Thoracic aorta (tissue), 1 donor: ENCODE measurements around the genes ARRB2 and PLD2.

- RAMPAGE, long total RNA: no peak
Measured at GRCh38 chr17:4444772-4445425, 11.2 kb downstream of the SPNS3 start.

DNA sequence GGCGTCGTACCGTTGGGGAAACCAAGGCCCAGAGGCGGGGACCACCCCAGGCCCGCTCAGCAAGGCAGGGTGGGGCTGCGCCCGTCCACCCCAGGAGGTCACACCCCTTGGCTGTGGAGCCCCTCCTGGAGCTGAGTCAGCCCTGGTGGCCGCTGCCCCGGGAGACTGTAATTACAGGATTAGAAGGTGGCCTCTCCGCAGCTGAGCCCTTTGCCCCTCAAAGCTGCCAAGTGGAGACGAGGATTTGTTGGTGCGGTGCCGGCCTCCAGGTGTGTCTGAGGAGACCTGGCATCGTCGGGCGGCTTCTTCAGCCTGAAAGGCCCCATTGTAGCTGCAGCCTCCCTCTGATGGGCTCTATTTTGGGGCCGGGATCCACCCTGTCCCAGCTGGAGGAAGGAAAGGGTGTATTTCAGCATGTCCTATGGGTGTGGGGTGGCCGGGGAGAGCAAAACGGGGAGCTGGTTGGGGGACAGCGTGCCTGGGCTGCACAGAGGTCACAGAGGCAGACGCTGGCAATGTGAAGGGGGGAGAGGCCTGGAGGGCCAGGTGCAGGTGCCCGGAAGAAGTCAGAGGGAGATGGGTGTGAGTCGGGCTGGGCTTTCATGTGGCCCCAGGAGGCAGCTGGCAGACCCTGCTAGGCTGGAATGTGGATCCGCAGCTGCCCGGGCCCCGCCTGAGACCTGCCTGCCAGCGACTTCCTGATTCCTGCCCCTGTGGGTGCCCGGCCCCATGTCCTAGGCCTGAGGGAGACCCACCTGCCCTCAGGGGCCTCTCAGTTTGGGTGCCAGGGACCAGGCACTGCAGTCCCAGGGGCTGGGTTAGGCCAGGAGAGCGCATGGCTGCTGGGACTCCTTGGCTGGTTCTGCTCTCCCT, 22.5 kb upstream of the SPNS2 start:
- RAMPAGE, long total RNA: no peak

- RAMPAGE, long total RNA: no peak
Measured at GRCh38 chr17:4499022-4499503, 382 bp downstream of the SPNS2 start.

DNA sequence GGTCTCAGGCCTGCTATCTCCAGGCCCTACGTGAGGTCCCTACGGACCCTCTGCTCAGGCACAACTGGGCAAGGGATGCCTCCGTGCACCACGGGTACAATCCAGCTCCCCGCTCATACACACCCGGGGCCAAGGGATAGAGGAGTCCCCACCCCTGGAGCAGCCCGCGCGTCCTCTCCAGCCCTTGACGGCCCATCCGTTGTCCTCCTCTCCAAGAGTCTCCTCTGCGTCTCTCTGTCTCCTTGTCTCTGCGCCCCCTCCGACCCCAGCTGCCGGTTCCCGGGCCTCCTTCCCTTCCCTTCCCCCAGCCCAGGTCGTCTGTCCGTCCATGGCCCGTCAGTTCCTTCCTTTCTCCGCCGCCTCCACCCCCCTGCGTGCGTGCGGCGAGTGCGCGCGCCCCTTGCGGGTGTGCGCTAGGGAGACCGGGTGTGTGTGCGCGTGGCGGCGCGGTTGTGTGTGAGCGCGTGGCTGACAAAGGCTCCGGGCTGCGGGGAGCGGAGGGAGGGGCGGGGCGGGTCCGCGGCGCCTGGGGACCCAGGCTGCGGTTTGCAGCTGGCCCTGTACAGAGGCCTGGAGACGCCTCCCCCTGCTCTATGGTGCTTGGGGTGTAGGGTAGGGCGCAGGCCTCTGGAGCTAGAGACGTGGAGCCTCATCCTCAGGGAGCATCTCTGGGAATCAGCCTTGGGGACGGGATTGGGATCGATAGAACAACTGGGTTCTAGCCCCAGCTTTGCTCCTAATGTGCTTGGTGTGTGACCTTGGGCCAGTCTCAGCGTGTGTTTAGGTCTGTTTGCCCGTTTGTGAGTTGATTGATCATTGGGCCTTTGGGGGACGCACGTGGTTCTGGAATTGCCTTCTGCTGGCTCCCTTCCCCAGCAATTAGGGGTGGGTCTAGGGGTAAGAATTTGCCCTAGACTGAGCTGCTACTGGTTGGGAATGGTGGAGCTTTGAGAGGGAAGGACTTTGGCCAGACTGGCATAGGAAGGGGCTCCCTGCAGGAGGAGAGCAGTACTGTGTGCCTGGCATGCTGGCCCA, 1.1 kb downstream of the SPNS2 start:
- RAMPAGE, long total RNA: no peak

- RAMPAGE, long total RNA: no peak
Measured at GRCh38 chr17:4522436-4523022, 23.8 kb downstream of the SPNS2 start.

DNA sequence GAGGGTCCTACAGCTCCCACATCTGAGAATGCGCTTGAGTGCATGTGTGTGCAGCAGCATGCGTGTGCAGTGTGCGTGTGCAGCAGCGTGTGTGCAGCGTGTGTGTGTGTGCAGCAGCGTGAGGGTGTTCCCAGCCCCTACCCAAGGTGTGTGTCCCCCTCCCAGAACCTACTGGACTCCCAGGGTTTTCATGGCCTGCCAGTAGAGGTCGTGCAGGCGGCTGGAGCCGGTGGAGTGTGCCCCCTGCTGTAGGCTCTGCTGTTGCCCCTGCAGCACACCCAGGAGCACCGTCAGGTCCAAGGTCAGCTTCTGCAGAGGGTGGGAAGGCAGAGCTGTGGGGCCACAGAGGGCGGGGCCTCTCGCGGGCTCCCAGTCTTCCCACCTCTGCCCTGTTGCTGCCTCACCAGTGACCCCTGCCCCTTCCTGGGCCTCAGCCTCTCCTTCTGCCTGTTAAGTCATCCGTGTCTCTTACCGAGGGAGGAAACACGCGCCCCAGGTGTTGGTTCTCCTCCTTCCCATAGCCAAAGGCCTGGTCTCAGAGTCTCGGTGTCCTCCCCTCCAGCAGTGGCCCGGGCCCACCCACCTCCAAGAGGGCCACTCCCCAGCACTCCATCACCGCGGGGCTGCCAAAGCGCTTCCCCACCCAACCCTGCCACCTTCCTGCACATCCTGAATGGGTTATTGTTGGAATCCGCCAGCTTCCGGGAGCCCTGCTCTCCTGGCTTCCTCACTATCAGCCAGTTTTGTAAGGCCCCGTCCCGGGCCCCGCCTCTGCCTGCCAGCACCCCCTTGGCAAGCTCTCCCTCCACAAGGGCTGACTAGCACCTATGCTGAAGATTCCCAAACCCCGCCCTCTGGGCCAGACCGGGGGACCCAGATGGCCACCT, 14.8 kb downstream of the MYBBP1A start:
- RAMPAGE, long total RNA: no peak

DNA sequence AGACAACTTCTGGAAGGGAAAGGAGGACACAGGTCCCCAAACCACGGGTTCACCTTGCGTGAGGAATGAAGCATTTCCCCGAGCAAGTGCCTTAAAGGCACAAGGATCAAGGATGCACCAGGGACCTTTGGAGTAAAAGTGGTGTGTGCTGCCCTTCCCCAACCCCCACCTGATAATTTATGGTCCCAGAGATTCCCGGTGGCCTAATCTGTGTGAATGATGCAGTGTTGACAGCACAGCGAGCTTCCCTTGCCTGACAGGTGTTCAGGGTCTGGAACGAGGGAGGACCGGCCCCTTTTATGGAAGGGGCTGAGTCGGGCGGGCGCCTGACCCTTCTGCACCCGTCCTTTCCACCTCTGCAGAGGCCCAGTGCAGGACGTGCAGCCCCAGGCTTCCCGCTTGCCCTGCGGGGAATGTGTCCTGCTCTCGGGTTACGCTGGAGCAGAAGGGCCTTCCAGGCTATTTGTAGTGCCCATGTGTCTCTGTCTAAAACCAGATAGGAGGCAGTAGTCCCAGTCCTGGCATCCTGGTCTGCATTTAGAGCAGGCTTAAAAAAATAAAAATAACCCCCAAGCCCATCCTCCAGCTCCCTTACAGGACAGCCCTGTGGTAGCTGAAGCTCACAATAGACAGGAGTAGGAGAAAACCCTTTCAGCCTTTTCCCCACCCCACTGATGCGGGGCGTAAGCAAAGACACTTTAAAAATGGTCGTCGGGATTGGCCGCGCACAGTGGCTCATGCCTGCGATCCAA, 16.3 kb downstream of the SMTNL2 start:
- RAMPAGE, long total RNA: no peak

DNA sequence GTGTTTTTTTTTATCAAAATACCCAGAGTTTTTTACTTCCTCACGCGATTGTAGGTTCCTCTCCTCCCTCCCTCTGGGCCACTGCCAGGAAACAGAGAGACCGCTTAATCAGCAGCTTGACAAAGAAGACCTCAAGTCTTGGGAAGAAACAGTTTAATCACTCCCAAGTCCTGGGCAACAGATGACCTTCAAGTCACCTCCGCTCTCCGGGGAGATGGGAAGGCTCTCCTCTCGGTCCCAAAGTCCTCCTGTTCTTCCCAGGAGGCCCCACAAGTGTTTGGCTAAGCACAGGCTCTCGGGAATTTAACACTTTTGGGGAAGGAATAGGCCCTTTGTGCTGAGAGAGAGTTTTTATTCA, 23.5 kb downstream of the SMTNL2 start:
- RAMPAGE, long total RNA: no peak

DNA sequence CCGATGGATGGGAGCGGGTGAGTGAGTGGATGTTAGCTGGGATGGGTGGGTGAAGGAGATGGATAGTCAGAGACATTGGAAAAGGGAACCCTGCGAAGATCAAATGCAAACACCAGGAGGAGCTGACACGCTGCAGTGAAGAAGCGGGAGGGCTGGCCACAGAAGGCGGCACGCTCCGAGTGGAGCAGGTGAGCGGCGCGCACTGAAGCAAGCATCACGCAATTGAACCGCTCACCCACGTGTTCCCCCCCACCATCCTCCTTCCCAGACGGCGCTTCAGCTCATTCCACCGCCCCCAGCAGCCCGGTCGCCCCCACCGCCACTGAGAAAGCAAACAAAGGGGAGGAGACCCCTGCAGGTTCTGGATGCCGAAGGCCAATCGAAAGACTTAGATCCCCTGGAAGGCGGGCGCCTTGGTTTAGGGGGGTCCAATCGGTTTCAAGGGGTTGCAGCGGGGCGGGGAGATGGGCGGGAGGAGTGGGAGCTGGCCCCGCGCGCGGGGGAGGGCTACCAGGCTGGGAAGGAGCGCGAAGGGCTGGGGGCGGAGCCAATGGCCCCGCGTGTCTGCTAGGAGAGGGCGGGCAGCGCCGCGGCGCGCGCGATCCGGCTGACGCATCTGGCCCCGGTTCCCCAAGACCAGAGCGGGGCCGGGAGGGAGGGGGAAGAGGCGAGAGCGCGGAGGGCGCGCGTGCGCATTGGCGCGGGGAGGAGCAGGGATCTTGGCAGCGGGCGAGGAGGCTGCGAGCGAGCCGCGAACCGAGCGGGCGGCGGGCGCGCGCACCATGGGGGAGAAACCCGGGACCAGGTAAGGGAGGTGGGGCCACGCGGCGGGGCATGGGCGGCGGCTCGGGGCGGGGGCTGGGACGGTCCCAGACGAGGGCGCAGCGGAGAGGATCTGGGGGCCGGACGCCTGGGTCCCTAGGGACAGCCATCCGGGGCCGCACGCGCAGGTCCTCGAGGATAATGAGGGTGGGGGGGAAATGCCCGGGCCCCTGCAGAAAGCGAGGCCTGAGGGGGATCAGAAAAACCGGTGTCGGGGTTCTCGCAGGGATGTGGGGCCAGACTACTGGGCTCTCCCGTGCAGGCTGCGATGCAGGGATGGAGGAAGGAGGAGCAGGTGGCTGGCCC, at the start of gene ARRB2:
Gene ARRB2 (plus strand): TSS at position 693 of the 1,128 bp plus-strand sequence.
- RAMPAGE, long total RNA: no peak

GRCh38 chr17:4744868-4745435, 5.2 kb upstream of the CXCL16 start:
- RAMPAGE, long total RNA: no peak

DNA sequence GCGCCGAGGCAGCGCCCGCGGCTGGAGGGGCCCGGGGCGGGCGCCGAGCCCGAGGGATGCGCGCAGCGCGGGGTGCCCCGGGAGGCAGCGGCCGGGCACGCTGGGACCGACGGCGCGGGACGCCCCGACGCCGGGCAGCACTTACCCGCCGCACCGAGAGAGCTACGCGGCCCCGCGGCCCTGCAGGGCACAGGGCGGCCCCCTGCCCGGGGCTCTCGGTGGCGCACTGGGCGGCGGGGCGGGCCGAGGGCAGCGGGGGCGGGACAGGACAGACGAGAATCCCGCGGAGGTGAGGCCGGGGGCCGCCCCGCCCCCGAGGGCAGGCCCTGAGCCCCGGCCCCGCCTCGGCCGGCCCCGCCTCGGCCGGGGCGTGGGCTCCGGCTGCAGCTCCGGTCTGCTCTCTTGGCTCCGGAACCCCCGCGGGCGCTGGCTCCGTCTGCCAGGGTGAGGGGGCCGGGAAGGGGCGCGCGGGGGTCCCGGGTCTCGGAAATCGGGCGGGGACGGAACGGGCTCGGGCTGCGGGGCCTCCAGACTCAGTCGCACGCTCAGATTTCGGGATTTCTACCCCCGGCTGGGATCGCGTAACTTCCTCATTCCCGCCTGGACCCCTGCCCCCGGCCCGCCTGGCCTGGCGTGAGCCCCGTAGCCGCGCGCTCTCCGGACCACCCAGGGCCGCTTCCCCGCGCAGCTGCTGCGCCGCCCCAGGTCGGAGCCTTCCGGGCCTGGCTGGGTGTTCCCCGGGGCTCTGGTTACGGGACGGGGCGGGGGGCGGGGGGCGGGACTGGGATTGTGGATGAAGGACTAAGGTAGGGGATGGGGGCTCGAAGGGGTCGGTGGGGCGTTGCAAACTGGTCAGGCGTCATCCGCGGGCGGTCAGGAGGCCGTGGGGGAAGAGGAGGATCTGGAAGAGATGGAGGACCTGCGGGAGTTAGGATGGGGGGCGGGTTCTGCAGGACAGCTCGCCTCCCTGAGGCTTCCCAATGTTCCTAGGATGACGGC, at the start of gene PLD2:
Gene PLD2 (plus strand): TSS at position 371 of the 999 bp plus-strand sequence.
- RAMPAGE, long total RNA: no peak

DNA sequence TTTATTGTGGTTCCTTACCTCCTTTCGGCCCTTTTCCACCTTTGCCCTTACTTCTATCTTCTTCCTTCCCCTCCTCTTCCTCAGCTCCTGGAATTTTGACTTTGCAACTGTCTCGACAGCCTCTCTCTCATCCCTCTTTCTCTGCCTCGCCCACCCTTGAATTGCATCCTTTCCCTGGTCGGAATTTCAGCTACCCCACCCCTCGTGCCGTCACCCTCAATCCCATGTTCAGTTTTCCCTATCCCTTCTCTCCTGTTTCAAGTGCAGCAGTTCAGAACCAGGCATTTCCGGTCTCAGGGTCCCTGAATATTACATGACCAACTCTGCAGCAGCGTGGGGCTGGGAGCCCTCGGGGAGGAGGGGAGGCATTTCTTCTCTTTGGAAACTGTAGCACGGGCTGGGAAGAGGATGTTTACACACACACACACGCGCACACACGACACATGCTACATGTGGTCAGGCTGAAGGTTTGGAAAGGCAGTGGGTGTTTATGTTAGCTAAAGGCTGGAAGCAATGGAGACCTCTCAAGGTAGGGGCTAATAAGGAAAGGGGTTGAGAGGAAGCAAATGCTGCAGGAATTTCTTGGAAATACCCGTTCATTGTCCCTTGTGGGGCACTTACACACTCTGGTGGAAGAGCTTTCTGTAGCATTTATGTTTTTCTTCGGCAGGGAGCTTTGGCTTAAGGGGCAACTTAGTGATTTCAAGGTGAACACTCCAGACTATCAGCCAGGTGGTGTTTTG, 1.0 kb downstream of the MINK1 start:
- RAMPAGE, long total RNA: no peak

GRCh38 chr17:4852019-4852758, 19.0 kb downstream of the MINK1 start:
- RAMPAGE, long total RNA: start-site peak on the plus strand at chr17:4852365-4852466, 6 reads

DNA sequence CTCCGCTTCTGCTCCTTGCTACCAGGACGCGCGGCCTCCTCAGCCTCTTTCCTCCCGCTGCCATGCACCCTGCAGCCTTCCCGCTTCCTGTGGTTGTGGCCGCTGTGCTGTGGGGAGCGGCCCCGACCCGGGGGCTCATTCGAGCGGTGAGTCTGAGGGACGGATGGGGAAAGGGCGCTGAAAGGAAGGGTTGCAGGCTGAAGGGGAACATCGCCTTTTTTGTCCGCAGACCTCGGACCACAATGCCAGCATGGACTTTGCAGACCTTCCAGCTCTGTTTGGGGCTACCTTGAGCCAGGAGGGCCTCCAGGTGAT, 737 bp downstream of the RNF167 start:
- RAMPAGE, long total RNA: no peak

DNA sequence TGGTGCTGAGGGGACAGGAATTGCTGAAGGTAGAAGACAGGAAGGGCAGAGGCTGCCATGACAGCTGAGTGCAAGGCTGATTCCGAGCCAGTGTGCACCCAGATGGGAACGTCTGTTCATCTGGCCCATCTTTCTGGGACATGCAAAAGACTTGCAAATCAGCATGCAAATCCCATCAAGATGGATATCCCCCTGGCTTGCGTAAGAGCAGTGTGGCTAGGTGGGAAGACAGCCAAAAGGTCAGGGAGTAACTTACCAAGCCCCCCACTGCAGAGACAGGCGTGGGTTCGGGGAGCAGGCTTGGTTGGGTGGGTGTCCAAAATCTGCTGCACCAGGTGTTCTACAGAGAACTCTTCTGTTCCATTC, 6.5 kb downstream of the CAMTA2 start:
- RAMPAGE, long total RNA: no peak

DNA sequence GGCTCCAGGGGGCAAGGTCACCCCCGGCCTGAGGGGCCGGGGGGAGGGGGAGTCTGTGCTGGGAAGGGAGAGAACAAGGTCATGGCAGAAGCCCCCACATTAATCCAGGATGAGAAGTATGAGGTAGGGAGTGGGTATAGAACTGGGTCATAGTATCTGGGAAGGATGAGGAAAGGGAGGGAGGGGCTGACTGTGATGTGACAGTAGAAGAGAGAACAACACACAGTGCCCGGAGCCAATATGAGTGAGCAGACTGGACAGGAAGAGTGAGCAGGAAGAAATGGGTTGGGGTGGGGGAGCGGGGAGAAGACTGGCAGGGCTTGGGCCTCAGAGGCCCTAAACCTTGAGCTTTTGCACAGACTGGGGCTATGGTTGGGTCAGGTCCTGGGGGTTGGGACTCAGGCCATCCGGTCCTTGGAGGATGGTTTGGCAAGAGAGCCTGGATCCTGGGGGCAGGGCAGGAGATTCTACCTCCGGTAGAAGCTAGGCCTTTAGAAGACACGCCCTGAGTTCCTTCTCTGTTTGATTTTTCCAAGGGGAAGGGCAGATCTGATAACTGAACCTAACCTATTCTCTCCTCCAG, 1.2 kb downstream of the CAMTA2 start:
- RAMPAGE, long total RNA: no peak

DNA sequence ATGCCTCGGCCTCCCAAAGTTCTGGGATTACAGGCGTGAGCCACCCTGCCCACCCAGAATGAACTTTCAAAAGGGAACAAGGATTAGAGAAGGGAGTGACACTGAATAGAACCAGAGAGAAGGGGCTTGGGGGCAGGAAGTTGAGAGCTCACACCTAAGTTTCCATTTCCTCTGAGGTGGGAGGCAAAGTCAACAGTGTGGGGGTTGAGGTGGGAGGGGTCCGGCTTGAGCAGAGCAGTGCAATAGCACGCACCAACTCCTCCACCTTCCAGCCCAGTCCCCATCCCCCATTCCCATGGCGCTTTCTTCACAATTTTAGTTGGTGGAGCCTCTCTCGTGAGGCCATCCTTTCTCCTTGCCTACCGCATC, 7.2 kb downstream of the SCIMP start:
- RAMPAGE, long total RNA: no peak

- RAMPAGE, long total RNA: no peak
Measured at GRCh38 chr17:5283553-5283872, 1.4 kb downstream of the RABEP1 start.

DNA sequence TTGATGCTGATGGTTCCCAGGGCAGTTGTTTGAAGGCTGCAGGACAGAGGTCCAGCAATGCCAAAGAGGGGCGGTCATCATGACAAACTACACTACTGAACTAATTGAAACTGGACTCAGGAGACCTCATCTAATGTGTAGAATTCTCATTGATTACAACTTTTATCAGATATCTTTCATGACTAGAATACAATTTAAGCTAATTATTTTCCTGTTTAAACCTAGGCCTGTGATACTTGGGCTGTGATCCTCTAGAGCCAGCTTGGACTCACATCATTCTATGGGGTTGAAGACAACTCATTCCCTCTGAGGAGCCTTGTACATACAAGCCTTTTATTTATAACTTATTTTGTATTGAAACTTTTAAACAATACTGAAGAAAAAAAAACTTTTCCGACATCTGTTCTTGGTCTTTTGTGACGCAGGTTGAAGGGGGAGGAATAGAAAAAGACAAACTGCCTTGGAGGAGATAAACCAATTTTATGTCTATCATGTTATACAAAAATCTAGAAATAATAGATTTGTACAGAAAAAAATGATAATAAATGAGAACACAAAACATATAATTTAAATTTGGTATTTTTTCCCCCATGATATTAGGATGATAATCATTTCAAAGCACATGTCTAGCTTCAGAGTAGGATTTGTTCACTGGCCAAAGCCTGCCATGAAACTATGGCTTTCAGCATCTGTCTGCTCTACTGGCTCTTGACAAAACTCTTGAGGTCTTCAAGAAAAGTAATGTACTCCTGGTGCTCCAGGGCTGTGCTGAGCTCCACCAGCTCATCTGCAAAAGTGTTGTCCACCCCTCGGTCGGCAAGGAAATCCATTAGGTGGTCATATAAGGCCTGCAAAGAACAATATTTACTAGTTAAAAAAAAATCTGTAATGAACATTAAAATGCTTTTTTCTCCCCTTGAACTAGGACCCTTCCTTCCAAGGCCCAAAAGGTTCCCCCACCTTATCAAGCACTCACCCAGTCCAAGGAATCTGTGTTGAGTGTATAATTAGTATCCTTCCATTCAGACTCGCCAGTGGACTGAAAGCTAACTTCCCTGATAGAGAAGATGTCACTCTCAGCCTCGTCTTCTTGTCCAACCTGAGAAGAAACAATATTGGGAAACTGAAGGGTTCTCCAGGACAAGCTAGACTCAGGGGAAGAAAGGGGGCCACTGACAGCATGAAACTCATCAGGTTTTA, 6.2 kb downstream of the C1QBP start:
- RAMPAGE, long total RNA: no peak

DNA sequence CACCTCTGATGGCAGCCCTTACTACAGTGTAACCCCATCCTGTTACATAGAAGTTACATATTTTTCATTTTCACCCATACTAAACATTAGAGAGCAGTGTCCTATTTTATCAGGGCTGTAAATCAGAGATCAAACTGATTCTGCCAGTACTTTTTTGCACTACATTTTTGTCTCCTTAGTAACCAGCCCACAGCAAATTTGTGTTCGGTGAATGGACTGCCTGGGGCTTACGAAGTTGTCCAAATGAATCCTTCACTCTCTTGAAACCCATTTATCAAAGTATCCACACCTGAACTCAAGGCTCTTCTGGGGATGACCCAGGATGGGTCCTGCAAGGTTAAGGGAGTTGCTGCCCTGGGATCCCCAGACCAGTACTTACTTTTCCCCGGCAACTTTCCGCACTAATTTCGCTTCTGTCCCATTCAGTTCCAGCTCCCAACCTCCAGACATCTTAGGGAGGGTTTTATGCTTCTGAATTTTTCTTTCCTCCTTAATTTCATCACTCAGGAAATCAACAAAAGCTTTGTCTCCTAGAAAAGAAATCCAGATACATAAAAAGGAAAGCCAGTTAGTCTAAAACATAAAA, 1.1 kb downstream of the C1QBP start:
- RAMPAGE, long total RNA: no peak